Subcutaneous preadipocyte (primary cell): ENCODE data around the gene ZFHX3.

- CAGE, long polyA plus RNA: no peak
Measured at GRCh38 chr16:73020293-73020900, 27.5 kb downstream of the ZFHX3 start.

GRCh38 chr16:73032302-73033167 is 15.4 kb downstream of the ZFHX3 start:
- CAGE, long polyA plus RNA: no peak

- CAGE, long polyA plus RNA: no peak
Measured at GRCh38 chr16:73047883-73048356, at the start of gene ZFHX3. TSS of gene ZFHX3 (minus strand) at chr16:73048128.

- CAGE, long polyA plus RNA: no peak
Measured at GRCh38 chr16:73056400-73056754, 8.4 kb upstream of the ZFHX3 start.

DNA sequence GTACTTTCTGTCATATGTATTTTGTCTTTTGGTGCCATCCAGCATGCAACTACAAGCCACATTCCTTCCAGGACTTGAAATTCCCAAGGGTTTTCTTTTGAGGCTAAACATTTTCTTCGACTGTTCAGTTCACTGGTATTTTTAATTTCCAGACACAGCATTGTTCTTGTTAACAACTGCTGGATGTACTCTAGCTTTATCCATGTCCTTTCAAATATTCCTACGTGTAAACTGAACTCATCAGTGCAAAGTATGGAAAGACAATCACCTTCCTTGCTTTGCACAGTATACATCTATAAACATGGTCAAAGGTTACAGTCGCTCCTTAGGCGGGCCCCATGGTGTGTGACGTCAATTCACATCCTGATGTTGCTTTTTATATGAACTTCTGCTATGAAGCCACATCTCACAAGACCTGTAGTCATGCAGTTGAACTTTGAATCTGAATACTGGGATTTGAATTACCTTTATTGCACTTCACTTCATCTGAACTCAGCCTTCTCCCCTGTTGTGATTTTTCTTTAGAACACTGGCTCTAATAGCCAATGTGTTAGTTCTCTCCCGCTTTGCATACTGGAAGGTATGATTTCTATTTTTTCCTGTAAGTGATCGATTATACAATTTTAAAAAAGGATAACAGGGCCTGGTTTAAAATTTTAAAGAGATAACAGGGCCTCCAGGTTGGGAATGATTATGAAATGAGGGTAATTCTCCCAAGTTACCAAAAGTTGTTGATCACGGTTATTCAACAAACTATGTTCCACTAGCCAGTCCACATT is 447.6 kb upstream of the PSMD7 start:
- CAGE, long polyA plus RNA: no peak

DNA sequence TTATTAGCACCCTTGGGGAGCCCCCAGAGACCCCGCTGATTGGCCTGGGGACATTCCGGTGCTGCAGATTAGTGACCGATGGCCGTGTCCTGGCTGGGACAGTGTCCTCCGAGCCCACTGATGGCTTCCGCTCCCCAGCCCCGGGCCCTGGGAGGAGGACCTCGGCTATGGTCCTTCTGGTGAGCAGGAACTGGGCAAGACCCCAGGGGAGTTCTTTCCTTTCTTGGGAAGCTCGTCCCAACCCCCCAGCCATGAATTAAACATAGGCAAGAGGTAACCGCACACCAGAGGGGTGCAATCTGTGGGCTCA is 265 bp upstream of the CLEC18B start:
- CAGE, long polyA plus RNA: no peak

- CAGE, long polyA plus RNA: no peak
Measured at GRCh38 chr16:74447523-74448010, 26.3 kb upstream of the CLEC18B start.

DNA sequence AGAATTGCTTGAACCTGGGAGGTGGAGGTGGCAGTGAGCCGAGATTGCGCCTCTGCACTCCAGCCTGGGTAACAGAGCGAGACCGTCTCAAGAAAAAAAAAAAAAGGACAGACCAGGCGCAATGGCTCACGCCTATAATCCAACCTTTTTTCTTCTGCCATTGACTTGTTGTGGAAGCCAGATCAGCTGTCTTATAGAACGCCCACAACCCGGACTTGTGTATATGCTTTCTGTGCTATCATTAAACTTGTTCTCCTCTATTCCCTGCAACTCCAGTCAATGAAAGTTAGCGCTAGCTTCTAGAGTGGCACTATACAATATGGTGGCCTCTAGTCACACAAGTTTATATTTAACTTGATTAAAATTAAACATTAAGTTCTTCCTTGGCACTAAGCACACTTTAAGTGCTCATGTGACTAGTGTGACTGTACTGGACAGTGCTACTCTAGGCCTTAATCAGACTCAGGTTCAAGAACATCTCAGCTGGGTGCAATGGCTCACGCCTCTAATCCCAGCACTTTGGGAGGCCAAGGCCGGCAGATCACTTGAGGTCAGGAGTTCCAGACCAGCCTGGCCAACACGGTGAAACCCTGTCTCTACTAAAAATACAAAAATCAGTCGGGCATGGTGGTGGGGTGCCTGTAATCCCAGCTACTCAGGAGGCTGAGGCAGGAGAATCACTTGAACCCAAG is 18.7 kb upstream of the GLG1 start:
- CAGE, long polyA plus RNA: no peak

DNA sequence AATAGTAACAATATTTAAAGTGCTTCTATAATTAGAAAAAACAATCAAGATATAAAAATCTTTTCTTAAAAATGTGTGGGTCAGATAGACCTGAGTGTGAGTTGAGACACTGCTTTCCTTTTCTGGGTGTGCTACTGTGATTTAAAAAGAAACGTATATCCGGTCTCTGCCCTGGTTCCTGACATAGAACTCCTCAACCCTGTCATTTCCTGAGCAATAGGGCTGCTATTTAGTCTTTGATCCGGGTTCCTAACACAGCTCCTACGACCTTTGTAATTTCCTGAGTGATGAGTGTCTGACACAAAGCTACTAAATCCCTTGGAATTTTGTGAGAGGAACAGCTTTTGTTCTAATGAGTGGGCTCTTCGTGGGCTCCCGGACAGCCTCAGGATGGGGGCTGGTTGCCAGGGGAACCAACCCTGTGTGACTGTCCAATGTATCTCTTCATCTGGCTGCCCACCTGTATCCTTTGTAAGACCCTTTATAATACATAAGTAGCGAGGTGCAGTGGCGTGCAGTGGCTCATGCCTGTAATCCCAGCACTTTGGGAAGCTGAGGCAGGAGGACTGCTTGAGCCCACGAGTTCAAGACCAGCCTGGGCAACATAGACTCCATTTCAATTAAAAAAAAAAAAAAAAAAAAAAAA is 94.0 kb upstream of the FA2H start:
- CAGE, long polyA plus RNA: no peak

GRCh38 chr16:74999857-75000482 is 1.1 kb downstream of the ZNRF1 start:
- CAGE, long polyA plus RNA: no peak

DNA sequence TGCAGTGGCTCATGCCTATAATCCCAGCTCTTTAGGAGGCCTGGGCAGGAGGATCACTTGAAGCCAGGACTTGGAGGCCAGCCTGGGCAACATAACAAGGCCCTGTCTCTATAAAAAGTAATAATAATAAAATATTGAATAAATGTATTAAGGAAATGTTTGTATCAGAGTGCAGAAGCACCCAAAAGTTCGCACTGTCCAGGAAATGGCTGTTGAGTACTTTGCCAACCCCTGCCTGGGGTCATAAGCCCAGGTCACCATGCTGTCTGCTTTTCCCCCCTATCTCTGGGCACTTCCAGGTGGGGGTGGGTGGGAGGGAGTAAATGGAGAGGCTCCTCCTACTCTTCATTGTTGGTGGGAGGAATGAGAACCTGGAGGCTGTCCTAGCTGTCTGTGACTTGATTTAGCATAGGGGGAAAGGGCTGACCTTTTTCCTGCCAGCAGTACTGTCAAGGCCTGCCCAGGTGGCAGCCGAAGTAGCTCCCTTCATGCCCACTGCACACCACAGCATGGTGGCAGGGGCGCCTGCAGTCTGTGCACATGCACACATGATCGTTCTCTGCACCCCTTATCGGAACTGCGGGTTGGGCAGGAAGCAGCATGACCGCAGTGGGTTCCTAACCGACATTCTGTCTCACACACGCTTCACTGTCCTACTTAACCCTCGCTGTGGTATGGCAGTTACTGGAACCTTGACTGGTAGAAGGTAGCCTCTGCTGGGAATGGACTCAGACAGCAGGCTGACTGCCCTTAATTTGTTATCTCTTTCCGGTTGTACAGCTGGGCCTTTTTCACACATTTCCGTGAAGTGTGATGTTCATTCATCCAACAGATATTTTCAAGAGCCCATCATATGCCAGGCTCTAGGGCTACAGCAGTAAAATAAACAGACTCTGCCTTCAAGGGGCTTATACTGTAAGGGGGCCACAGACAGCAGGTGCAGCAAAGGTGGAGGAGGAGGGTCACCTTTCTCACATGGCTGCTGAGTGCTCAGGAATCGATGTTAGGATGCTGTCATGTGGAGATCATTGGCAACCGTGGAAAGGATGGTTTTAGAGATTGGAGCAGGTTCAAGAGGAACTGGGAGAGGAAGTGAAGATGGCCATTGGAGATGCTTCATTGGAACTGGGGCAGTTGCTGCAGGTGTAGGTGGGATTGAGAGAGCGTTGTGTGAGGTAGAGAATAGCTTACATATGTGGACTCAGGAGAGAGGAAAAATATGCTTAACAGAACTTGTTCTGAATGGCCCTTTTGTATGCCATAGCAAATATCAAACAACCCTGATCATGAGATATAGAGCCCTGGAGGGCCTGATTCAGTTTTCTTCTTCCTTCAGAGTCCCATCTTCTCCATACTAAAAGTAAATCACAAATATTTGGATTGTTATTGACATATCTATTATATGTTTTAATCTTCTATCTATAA is 41.3 kb downstream of the LDHD start:
- CAGE, long polyA plus RNA: no peak

DNA sequence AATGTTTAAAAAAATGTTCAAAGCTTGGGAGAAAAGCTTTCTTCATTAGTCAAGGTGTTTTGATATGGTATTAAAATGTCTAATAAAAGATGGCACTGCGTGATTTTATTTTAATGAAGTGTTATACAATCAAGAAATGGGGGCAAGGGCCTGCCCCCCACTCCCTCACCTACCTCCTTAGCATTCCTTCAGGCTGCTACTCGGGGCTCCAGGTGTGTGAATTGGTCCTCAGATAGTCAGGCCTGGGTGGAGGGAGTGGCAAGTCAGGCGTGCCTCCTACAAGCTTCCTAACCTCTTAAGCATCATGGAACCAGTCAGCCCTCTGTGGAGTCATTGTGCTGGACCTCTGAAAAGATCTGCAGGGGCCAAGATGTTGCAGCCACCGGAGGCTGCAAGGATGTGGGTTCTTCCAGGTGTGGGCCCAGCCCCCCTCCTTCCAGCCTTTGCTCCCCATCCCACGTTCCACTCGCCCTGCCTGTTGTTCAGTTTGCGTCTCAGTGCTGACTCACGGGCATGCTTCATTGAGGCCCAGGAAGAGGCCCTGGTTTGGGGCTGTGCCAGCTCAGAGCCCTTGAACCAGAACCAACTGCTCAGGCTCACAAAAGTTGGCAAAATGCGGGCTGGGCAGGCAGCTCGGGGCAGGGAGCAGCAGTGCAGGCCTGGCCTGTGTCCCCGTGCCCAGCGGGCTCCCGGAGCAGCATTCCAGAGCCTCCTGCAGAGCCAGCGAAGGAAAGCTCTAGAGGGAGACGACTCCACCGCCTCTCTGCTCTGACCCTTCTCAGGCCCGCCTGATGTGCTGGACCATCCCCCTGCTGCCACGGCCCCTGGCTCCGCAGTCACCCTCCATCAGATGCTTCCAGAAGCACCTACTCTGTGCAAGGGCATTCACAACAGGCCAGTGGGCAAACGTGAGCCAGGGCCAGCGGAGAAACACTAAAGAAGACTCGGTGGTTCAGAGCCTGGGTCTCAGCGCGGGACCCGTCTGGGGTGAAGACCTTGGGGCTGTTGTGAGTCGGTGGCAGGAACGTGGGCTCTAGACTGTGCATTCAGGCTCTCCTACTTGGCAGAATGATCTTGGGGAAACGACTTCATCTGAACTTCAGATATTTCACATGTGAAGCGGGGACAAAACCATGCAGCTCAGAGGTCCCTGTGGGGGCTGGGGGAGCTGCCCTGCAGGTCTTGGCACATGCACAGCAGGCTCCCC is 7.6 kb downstream of the LDHD start:
- CAGE, long polyA plus RNA: no peak

DNA sequence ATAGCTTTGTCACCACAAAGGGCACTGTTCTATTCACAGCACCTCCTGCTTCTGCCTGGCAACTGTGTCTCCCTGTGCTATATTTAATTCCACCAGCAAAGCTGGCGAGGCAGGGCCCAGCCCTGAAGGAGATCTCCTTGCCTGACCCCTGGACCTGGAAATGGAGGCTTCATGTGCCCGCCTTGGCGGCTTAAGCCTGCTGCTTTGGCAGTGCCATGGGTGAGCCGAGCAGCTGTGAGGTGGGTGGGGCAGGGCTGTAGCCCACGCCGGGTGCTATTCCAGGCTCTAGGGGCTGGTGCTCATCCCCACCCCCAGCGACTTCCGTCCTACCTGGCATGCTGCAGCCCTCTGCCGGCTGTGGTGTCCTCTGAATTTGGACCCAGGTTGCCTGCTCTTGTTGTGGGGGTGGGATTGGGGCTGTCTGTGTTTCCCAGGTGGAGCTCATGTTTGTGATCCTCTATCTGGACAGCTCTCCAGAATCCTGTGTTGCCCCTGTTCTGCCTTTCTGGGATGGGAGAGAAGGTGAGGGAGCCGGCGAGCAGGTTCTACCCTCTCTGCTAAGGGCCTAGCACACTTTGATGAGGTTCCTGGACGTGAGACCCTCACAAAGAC is 6.6 kb downstream of the LDHD start:
- CAGE, long polyA plus RNA: no peak

- CAGE, long polyA plus RNA: no peak
Measured at GRCh38 chr16:75222180-75222918, 3.6 kb downstream of the CTRB1 start.

GRCh38 chr16:75227250-75228277 is 8.8 kb downstream of the CTRB1 start:
- CAGE, long polyA plus RNA: no peak

- CAGE, long polyA plus RNA: no peak
Measured at GRCh38 chr16:75228991-75229472, 10.2 kb downstream of the CTRB1 start.

- CAGE, long polyA plus RNA: no peak
Measured at GRCh38 chr16:75287653-75288256, 36.3 kb upstream of the BCAR1 start.

DNA sequence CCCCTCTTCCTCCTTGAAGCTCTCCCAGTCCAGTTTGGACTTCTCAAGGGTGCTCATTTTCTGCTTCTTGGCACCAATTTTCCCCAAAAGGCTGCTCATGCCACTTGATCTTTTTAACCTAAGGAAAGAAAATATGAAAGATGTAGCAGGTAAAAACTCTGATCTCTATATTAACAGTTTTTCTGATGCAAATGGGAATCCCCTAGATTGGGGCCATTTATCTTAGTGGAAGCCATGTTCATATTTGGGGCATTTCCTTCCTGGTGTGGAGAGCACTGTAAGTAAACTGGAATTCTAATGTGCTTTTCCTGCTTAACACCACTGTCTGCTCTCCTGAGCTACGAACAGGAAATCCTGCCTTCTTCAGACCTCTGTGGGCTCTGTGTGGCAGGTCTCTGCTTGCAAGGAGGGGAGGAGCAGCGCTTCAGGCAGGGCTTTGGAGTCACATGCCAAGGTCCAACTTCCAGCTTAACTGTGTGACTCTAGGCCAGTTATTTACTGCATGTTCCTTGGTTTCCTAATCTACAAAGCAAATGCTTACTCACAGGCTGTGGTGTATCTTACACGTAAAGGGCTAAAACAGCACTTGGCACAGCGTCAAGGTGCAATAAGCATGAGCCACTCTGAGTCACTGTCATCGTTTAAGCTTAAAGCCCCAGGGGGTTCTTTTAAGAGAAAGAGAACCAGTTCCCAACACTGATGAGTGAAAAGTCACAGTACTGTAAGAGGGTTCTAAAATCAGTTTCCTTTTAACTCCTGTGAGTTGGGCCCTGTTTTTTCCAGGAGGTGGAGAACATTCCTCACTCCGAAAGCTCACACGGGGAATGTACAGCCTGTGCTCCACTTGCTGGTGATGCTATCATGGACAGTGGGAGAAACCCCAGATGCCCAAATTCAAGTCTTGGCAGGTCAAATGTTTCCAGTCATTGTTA is 53.9 kb upstream of the BCAR1 start:
- CAGE, long polyA plus RNA: no peak

GRCh38 chr16:75380158-75380785 is 53.0 kb downstream of the CFDP1 start:
- CAGE, long polyA plus RNA: no peak

DNA sequence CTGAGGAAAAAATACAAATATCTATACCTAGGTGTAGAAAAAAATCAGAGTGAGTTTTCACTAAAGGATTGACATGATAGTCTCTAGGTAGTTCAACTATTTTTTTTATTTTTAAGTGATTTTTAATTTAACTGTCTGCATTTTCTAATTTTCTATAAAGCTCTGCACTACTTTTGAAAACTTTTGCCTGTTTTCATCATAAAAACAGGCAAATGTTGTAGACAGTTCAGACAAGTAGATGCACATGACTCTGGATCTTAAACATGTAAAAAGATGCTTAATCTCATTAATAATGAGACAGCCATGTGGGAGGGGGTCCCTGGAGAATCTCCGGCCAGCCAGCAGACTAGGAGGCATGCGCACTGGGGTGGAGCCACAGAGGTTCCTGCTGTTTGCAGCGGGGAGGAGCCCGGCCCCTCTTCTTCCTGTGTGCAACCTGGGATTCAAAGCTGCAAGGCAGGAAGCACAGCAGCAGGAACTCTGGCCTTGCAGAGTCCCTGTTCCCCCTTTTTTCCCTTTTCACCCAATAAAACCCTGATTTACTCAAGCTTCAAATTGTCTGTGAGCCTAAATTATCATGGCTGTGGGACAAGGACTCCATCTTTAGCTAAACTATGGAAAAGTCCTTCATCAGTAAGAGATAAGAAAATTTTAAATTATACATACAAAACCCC is 12.4 kb downstream of the CFDP1 start:
- CAGE, long polyA plus RNA: no peak